Urinary bladder (tissue), 3 donors: ENCODE measurements around a stretch of chr3.

- PRO-cap: no peak
- RAMPAGE, long total RNA: no peak
Measured at GRCh38 chr3:69240663-69241388, 118.4 kb upstream of the LMOD3 start.

DNA sequence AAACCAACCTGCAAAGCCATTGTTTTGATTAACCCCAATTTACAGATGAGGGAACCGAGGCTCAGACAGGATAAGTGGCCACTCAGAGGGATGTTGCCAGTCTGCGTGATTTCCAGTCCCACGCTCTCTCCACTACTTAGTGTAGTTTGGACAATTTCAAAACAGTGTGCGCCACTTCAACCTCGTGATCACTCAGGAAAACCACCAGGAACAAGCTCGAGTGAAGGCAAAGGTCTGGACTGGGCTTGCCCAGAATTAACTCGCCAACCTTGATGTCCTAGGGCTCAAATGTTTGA, 124.2 kb upstream of the LMOD3 start:
- PRO-cap: no peak
- RAMPAGE, long total RNA: no peak

GRCh38 chr3:69370730-69371292, 15.1 kb downstream of the FRMD4B start:
- PRO-cap: no peak
- RAMPAGE, long total RNA: no peak

- PRO-cap: no peak
- RAMPAGE, long total RNA: no peak
Measured at GRCh38 chr3:69764518-69764932, 25.3 kb downstream of the MITF start.

DNA sequence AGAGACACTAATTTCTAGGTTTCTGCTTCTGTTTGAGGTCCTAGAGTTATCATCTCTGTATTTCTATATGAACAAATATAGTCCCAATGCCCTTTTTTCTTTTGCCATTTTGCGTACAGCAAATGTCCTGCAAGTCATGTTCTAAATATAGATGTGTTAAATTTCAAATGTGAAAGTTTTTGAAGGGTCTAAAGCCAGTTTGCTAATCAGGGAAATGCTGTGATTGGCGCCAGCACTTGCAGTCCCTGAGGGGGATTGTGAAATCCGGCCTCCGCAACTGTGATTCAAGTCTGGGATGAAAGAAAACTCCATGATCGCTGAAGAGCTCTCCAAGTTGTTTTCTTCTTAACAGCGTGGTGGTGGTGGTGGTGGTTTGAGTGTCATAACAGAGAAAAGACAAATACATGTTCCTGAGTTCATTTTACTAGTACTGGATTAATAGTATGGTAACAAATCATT, 51.8 kb downstream of the MITF start:
- PRO-cap: no peak
- RAMPAGE, long total RNA: no peak

- PRO-cap: no peak
- RAMPAGE, long total RNA: no peak
Measured at GRCh38 chr3:70011598-70012063, 272.4 kb downstream of the MITF start.

- PRO-cap: no peak
- RAMPAGE, long total RNA: no peak
Measured at GRCh38 chr3:70889590-70890007, 577.2 kb upstream of the MDFIC2 start.

GRCh38 chr3:70982357-70983423, 600.8 kb downstream of the FOXP1 start:
- PRO-cap: bidirectional peak, plus-strand start at chr3:70983095, minus-strand start at chr3:70982849
- RAMPAGE, long total RNA: no peak

GRCh38 chr3:70984161-70984980, 599.2 kb downstream of the FOXP1 start:
- PRO-cap: no peak
- RAMPAGE, long total RNA: no peak

GRCh38 chr3:71078681-71079395, 504.7 kb downstream of the FOXP1 start:
- PRO-cap: no peak
- RAMPAGE, long total RNA: no peak

- PRO-cap: no peak
- RAMPAGE, long total RNA: no peak
Measured at GRCh38 chr3:71221410-71221967, 362.0 kb downstream of the FOXP1 start.

GRCh38 chr3:71230165-71230661, 353.3 kb downstream of the FOXP1 start:
- PRO-cap: no peak
- RAMPAGE, long total RNA: no peak

DNA sequence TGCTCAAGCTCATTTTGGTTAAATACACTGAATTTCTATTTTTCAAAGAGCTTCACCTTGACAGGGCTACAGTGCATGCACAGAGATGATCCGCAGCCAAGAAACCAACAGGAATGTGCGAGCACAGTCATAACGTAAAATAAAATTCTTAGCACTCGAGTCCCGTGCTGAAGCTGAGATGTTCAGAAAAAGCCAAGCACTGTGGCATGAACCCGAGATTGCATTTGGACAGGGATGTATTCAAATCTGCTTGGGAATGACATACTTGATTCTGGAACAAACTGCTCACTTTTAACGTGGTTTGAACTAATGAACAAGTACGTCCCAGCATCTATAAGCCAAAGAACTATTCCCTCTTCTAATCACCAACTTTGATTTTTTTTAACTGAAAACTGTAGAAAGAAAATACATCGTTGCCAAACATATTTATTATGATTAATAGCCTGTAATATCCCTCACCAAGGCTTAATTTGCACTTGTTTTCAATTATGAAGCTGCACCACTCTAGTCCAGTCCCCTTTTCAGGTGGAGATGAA, 340.2 kb downstream of the FOXP1 start:
- PRO-cap: unidirectional peak, plus-strand start at position 215 of the sequence
- RAMPAGE, long total RNA: no peak

DNA sequence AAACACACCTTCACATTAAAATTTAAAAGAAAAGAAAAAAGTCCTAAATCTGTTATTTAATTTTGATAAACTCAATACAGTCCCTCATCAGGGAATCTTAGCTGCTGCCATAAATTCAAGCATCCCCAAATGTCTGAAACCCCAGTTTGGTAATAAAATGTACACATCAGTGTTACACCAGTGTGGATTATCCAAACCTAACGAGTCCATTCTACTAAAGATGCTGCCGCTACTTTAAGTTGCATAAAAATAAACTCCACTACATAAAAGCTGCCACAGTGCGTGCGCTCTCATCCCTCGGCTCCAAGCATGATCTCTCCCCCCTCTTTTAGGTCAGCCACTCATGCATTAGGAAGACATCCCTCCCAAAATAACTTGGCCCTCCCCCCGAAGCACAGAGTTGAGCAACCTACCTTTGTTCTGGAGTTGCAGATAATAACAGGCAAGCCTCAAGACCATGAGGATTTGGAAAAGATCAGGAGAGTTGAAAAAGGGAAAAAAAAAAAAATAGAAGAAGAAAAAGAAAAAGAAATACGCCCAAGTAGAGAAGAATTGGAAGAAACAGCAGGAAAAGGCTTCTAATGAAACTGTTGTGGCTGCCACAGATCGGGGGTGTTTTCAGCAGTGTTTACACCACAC, 339.4 kb downstream of the FOXP1 start:
- PRO-cap: bidirectional peak, plus-strand start at position 425 of the sequence, minus-strand start at position 304 of the sequence
- RAMPAGE, long total RNA: no peak

DNA sequence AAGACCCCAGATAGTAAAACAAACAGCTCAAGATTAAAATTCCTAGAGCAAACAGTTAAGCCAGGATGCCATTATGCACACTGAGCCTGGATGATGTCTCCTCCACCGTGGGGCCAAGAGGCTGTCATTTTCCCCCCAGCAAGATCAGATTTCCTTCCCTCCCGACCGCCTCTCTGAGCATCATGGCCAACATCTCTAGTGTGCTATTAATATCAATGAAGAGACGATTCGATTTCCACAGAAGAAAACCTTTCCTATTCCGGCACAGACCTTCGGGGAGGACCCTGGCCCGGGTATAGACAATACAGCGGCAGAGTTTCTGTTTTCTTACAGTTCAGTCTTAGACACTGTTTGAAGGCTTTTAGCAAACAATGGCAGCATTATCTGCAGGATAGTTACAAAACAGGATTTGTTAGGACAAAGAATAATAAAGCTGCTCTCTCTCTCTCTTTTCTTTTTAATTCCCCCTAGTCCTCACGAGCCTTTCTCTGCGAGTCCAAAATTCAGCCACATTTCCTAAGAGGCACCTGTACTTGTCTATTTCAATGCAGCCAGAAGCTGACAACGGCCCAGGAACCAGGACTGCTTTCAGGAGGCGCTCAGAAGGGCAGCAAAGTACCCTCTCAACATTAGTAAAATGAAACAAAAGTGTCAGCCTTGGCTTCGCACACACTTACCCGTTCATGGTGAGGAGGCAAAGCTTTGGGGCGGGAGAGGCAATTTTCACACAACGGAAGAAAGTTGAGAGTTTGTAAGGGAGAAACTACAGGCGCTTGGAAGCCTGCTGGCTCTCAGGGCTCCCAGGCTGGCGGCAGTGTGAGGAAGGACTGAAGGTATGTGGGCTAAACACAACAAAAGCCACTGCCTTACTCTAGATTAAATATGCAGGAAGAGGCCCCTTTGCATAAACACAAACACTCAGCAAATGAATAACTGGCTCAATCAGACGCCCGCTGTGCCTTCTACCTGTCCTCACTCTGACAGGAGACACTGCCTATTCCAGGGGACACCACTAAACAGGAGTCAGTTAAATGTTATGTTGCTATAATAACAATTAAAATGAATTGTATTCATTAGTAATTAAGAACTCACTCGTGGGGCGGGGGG, 278.0 kb downstream of the FOXP1 start:
- PRO-cap: no peak
- RAMPAGE, long total RNA: no peak

GRCh38 chr3:71309345-71309674, 274.2 kb downstream of the FOXP1 start:
- PRO-cap: no peak
- RAMPAGE, long total RNA: no peak

GRCh38 chr3:71310316-71311016, 273.1 kb downstream of the FOXP1 start:
- PRO-cap: no peak
- RAMPAGE, long total RNA: no peak

GRCh38 chr3:71319583-71320285, 263.8 kb downstream of the FOXP1 start:
- PRO-cap: no peak
- RAMPAGE, long total RNA: no peak

DNA sequence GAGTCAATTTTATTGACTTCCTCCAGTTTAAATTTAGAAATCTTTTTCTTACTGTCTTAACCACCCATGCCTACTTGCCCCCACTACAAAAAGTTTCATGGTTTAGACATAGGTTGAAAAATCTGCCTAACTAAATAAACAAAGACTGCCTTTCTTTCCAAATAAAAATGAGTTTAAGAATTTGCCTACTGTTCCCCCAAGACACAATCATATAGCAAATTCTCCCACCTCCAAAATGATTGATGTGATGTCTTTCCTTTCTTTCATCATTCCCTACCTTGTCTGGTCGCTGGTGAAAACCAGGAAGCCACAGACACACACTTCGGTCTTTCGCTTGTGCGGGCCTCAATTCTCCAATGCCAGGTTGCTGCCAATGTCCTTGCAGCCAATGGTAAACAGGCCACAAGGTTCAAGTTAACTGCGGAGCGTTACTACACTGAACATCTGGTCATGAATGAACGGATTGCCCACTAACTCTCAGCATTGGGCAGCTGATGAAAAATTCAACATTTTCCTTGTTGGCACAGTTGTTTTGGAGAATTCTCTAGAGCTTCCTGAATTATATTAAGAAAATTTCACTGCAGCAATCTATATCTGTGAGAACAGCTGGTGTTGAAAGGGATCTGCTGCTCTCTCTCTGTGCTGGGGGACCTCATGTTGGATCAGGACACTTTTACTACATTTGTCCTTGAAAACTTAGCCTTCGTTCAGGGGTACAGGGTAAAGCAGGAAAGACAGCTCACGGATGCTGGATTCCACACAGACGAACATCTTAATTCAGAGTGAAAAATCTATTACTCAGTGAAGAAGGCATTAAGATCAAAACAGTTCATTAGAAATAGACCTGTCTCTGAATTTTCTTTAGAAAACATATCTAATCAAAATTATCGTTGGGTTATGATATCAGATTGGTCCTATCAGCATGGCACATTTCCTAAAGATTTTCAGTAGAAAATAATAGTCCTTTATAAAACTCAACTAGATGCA, 192.0 kb downstream of the FOXP1 start:
- PRO-cap: no peak
- RAMPAGE, long total RNA: no peak

- PRO-cap: no peak
- RAMPAGE, long total RNA: no peak
Measured at GRCh38 chr3:71416703-71417451, 166.7 kb downstream of the FOXP1 start.